Measurements from ENCODE around the genes GAS2L3, SPIC, CHPT1, UQCC6 and TDG.

GRCh38 chr12:100573257-100574261, at the start of gene GAS2L3:
Gene GAS2L3, plus strand, starts transcription at chr12:100573684.
- PRO-cap, result bidirectional peak, plus-strand start at chr12:100573697, minus-strand start at chr12:100573492
- RAMPAGE, long total RNA, 2 experiments, result start-site peak on the plus strand in 2 of 2 experiments, at chr12:100573661-100573765 at its widest, 5 to 11 reads per replicate

DNA sequence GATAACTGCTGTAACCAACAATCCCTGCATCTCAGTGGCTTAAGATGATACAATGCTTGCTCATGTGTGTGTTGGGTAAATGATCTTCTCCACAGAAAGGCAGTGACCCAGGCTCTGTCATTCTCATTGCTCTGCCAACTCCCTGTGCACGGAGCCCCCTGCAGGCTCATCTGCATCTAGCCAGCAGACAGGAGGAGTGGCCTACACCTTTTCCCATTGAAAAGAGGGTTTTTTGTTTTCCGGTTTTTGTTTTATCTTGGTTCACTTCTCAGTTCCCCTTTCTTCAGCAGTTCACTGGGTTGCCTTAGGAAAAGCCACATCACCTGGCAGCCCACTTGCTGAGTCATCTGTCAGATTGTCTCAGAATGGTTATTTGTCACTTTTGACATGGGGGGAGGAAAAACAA, 193.3 kb downstream of the ANO4 start:
- PRO-cap, result no peak
- RAMPAGE, long total RNA, 2 experiments, result no peak in any of the 2 experiments

DNA sequence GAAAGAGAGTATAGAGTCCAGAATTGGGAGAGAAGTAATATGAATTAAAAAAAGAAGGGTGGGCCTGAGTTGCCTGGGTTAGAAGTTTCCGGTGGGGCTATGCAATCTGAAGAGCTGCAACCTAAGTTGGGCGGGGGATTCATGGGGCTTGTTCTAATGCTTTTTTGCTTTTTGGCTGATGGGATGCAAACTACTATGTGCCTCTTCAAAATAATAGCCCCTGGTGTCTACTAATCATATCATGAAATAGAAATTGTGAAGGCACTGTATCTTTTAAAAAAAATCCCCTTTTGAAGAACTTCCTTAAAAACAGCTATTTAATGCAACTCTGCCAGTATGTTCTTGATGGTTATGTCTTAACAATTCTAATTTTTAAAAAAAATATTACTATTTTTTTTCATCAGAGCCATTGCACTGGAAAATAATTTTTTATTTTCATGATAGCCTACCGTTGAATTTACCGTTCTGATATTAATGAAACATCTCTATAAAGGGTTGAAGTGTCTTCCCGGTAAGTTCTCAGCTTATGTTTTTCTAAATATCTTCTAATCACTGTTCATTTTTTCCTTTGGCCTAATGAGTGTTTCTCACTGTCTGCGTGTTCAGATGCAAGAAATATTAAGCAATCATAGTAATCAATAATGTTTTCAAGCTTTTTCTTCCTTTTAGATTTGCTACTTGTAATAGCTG, at the start of gene SPIC:
SPIC (plus strand) TSS at position 345 of the 690 bp plus-strand sequence.
- PRO-cap, result no peak
- RAMPAGE, long total RNA, 2 experiments, result no peak in any of the 2 experiments

DNA sequence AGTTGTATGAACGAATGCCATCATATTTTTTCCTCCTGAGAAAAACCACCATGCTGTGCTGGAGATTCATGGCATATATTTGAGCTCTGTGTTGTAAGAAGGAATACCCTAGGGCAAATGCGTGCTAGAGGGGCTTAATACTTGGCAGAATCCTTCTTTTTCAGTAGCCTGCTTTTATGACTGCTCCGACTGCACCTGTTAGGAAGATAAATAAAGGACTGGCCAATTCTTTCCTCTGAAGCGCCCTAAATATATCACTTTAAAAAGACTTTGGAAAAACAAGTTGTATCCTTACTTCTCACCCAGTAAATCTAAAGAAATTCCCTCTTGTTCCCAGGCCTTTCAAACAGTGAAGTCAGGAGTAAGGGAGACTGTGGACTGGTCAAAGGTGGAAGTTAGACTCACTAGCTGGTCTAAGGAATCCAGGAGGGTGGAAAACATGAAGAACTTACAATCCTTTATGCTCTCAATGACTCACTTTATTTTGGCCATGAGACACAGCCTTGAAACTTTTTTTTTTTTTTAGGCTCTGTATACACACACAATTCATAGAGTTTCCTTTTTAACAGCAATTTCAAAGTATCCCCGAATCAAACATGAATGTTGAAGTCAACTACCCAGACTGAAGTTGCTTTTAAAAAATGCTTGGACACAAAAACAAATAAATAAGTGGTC, 5.2 kb downstream of the MYBPC1 start:
- PRO-cap, result no peak
- RAMPAGE, long total RNA, 2 experiments, result no peak in any of the 2 experiments

DNA sequence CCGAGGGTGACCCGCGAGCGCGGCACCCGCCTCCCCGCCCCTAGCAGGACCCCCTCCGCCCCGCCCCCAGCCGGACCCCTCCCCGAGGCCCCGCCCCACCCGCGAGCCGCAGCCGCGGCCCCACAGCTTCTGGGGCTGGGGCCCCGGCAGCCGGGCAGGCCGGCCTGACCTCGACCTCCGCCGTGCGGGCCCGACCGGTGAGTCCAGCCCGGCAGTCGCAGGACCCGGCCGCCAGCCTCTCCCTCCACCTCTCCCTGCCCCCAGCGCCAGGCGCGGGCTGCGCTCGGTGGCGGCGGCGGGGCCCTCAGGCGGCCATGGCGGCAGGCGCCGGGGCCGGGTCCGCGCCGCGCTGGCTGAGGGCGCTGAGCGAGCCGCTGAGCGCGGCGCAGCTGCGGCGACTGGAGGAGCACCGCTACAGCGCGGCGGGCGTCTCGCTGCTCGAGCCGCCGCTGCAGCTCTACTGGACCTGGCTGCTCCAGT, at the start of gene CHPT1:
CHPT1 (plus strand) TSS at position 93 of the 480 bp plus-strand sequence.
- PRO-cap, result bidirectional peak, plus-strand start at position 125 of the sequence, minus-strand start at position 42 of the sequence; bidirectional peak, plus-strand start at position 200 of the sequence, minus-strand start at position 205 of the sequence; bidirectional peak, plus-strand start at position 269 of the sequence, minus-strand start at position 256 of the sequence; bidirectional peak, plus-strand start at position 390 of the sequence, minus-strand start at position 400 of the sequence
- RAMPAGE, long total RNA, 2 experiments, result no peak in any of the 2 experiments

GRCh38 chr12:101744038-101744706, 4.9 kb upstream of the SYCP3 start:
- PRO-cap, result no peak
- RAMPAGE, long total RNA, 2 experiments, result no peak in any of the 2 experiments

DNA sequence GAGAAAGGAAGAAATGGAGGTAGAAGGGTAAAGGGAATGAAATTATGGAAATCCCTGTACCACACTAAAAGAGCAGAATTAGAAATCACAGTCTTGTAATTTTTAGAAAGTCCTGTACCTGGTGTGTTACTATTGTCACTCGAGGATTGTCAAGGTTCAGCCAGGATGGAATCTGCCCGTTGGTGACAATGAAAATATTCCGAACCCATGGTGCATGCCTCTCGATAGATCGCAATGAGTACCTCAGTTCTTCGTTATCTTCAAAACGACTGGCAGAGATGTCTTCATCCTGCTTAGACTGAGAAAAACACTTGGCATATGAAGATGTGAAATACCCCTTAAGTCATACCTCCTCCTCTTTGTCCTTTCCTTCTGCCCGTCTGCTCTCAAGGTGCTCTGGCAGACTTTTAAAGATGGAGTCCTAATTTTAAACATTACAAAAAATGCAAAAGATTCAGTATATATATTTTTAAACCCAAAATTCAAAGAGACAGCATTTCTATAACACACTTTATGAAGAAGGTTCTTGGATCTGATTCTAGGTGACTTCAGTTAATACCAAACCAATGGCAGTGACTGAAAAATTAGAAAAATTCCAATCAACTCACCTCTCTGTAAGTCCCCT, 31.1 kb upstream of the SYCP3 start:
- PRO-cap, result no peak
- RAMPAGE, long total RNA, 2 experiments, result no peak in any of the 2 experiments

- PRO-cap, result unidirectional peak, plus-strand start at chr12:101876940
- RAMPAGE, long total RNA, 2 experiments, result no peak in any of the 2 experiments
Observed at GRCh38 chr12:101876700-101877080, 690 bp upstream of the DRAM1 start.

DNA sequence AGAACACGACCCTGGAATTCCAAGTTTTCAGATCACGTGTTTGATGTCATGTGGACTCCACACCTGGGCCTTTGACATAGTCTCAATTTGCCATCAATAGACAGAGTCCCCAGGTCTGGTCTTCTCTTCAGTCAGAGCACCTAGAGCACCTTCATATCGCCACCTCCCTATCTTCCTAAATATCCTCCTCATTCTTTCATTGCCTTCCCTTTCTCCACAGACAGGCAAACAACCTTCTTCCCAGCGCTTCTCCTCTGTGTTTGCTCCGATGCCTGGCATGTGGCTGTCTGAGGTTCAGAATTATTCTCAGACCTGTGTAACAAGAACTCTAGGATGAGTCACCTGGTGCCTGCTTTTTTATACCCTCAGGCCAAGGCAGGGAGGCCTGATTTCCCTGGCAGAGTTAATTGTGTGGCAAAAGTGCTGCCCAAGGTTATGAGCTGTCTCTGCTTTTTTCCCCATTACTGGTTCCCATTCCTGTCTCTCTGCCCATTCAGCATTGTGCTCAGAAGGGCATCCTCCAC, 17.3 kb downstream of the DRAM1 start:
- PRO-cap, result unidirectional peak, minus-strand start at position 265 of the sequence
- RAMPAGE, long total RNA, 2 experiments, result no peak in any of the 2 experiments

DNA sequence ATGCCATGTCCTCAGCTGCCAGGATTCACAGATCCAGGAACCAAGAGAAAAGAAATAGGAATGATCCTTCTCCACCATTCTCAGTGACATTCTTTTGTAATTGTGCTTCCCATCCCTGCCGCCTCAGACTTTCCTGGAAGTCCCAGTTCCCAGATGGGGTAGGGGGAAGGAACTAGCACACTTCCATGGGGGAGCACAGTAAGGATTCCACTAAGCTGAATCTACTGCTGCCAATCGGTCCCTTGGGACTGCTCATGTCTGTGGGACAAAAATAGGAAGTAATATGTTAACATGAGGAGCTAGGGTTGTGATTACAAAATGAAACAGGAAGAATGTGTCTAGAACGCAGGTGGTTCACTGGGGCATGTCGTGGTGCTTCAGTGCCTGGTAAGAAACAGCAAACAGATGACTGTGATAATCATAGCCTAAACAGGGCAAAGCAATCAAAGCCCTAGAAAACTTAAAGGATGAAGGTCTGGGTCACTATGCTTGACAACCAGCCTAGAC, 51.6 kb downstream of the WASHC3 start:
- PRO-cap, result no peak
- RAMPAGE, long total RNA, 2 experiments, result no peak in any of the 2 experiments

DNA sequence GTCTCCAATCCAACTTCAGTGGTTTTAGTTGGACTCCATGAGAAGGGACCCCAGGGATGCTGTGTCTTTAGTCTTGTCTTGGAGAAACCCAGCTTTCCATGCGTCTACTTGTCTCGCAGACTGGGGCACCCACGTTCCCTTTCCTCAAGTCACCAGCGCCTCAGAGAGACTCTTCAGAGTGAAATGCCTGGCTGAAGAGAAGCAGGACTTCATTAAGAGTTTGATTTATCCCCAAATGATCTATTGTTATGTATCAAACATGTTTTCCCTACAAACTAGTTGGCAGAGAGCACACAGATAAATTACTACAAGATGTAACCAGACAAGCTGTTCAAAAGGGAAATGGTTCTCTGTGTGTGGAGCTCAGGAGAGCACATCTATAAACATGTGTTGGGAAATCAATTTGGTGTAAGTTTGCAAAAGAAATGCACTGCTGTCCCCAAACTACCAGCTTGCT, 159.3 kb downstream of the PAH start:
- PRO-cap, result no peak
- RAMPAGE, long total RNA, 2 experiments, result no peak in any of the 2 experiments

DNA sequence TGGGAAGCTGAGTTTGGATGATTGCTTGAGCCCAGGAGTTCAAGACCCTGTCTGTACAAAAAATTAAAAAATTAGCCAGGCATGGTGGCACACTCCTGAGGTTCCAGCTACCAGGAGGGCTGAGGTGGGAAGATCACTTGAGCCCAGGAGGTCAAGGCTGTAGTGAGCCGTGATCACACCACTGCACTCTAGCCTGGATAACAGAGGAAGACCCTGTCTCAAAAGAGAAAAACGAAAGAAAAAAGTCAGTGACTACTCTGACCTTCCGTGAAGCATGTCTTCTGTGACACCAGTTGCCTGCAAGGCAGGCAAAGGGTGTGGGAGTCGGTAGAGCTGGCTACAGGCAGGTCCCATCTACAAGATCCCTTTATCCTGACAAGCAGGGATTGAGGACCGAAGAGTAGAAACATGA, 28.8 kb upstream of the HSP90B1 start:
- PRO-cap, result no peak
- RAMPAGE, long total RNA, 2 experiments, result no peak in any of the 2 experiments

GRCh38 chr12:103956841-103957712, at the start of gene UQCC6:
Gene UQCC6, minus strand, starts transcription at chr12:103957215.
- PRO-cap, result bidirectional peak, plus-strand start at chr12:103957329, minus-strand start at chr12:103957213
- RAMPAGE, long total RNA, 2 experiments, result start-site peak on the minus strand in 1 of 2 experiments, at chr12:103957140-103957181 at its widest, 9 reads per replicate

- PRO-cap, result bidirectional peak, plus-strand start at chr12:103965847, minus-strand start at chr12:103965707; bidirectional peak, plus-strand start at chr12:103966220, minus-strand start at chr12:103966097
- RAMPAGE, long total RNA, 2 experiments, result start-site peak on the plus strand in 2 of 2 experiments, at chr12:103965869-103965910 at its widest, 69 to 70 reads per replicate; start-site peak on the minus strand in 1 of 2 experiments, at chr12:103965700-103965732 at its widest, 24 reads per replicate
Observed at GRCh38 chr12:103965562-103966824, at the start of gene TDG. Gene TDG, plus strand, starts transcription at chr12:103965872.

DNA sequence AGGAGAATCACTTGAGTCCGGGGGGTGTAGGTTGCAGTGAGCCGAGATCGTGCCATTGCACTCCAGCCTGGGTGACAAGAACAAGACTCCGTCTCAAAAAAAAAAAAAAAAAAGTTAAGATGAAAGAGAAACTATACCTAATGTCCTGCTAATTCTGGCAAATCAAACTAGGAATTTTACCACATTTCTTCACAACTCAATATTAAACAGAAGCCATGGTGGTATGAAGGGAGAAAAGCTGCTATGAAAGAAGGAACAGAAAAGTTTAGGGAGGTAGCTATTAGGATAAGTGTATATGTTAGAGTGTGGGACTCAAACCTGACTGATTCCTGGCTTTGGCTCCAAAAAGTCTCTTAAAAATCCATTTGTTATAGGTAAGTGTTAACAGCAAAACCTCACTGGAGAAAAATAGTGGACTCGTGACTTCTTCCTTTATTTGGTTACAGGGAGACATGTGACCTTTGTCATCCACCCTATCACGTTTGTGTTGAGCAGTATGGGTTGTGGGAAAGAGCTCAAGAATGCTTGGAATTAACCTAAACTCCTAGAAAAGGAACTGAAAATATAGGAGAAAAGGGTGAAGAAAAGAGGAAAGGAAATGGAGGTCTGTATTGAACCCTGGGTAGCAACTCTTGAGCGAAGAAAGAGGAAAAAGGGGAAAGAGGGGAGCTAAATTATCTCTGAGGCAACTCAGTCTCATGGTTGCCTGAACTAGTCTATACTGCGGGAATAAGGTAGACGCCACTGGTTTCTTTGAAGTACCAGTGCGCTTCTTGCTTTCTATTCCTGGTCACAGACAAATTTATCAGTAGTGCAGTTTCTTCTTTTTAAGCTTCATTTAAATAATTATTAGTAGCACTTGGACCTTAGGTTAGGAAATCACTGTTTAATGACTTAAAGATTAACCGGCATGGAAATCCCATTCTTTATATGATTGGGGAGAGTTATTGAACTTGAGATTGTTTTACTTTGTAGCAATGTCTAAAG, 3.6 kb upstream of the EID3 start:
- PRO-cap, result no peak
- RAMPAGE, long total RNA, 2 experiments, result no peak in any of the 2 experiments

GRCh38 chr12:104315484-104316259, 12.1 kb downstream of the EID3 start:
- PRO-cap, result no peak
- RAMPAGE, long total RNA, 2 experiments, result no peak in any of the 2 experiments

GRCh38 chr12:104472432-104473021, 15.8 kb downstream of the CHST11 start:
- PRO-cap, result no peak
- RAMPAGE, long total RNA, 2 experiments, result no peak in any of the 2 experiments

- PRO-cap, result no peak
- RAMPAGE, long total RNA, 2 experiments, result no peak in any of the 2 experiments
Observed at GRCh38 chr12:104473072-104474258, 16.7 kb downstream of the CHST11 start.

- PRO-cap, result no peak
- RAMPAGE, long total RNA, 2 experiments, result no peak in any of the 2 experiments
Observed at GRCh38 chr12:104486247-104486921, 29.6 kb downstream of the CHST11 start.

GRCh38 chr12:104603803-104604903, 147.4 kb downstream of the CHST11 start:
- PRO-cap, result no peak
- RAMPAGE, long total RNA, 2 experiments, result no peak in any of the 2 experiments

All from body of pancreas (tissue), 2 donors.